Colic lymph node (tissue), 1 donor: ENCODE measurements around the genes SUPT20HL1, MAGEB4 and TAB3.

DNA sequence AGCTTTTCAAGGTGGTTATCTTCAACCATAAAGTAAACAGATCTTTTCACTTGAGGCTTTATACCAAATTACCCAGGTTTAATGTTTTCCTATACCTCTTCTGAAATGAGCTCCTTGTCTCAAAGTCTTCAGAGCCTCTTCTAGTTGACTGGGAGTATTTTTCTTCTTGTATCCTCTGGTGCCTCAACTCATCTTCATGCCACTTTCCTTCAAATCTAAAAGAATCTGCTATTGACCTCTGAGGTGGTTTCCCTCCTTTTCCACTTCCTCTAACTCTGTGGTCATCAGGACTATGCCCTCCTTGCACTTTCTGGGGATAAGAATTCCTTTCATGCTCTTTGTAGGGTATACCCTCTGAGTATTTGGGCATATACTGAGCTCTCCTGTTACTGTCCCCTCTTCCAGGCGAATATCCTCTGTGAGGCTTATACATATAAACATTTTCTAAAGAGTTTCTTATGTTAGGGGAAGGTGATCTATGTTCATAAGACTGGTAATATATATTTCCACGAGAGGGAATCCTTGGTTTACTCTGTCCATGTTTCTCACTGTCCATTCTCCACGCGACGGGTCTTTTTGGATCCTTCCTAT is 24.8 kb downstream of the BCLAF3 start:
- PRO-cap, result no peak

- PRO-cap, result unidirectional peak, plus-strand start at chrX:20265189; bidirectional peak, plus-strand start at chrX:20265404, minus-strand start at chrX:20265299
Measured at GRCh38 chrX:20265106-20265955, 1.4 kb downstream of the RPS6KA3 start.

DNA sequence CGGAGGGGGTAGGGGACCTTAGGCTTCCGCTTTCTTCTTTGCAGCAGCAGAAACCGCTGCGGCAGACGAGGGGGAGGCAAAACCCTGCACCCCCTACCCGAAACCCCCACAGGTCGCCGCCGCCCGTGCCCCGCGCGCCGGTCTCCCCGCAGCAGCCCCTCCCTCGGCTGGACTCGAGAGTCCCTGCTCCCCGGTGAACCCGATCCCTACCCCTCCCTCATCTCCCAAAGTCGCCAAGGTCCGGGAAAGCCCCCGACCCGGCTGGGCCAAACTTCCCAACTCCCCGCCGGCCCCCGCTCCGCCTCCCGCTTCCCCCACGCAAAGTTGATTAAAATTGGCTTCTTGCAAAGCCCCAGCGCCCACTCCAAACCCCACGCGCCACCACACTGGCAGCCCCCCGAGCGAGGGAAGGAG is 746 bp downstream of the RPS6KA3 start:
- PRO-cap, result no peak

GRCh38 chrX:20375014-20375633 is 108.4 kb upstream of the RPS6KA3 start:
- PRO-cap, result unidirectional peak, minus-strand start at chrX:20375311

GRCh38 chrX:20514519-20514781 is 247.7 kb upstream of the RPS6KA3 start:
- PRO-cap, result no peak

GRCh38 chrX:21926811-21927220 is 13.7 kb upstream of the SMS start:
- PRO-cap, result no peak

DNA sequence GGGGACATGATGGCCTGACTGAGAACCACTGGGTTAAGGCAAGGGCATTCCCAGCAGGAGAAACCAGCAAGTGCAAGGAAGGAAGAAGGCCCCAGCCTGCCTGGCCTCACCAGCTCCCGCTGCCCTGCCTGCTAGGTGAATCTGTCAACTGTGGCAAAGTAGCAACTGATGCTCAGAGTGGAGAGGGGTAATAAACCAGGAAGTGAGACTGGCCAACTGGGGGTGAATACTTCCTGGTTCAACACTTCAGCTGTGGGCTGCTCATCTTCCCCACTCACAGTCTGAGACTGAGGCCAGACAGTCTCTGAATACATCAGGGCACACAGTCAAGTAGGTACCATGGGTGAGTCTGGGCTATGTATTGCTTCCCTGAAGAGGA is 34.3 kb downstream of the SAT1 start:
- PRO-cap, result bidirectional peak, plus-strand start at position 279 of the sequence, minus-strand start at position 143 of the sequence

GRCh38 chrX:23879592-23879988 is 28.1 kb downstream of the APOO start:
- PRO-cap, result no peak

DNA sequence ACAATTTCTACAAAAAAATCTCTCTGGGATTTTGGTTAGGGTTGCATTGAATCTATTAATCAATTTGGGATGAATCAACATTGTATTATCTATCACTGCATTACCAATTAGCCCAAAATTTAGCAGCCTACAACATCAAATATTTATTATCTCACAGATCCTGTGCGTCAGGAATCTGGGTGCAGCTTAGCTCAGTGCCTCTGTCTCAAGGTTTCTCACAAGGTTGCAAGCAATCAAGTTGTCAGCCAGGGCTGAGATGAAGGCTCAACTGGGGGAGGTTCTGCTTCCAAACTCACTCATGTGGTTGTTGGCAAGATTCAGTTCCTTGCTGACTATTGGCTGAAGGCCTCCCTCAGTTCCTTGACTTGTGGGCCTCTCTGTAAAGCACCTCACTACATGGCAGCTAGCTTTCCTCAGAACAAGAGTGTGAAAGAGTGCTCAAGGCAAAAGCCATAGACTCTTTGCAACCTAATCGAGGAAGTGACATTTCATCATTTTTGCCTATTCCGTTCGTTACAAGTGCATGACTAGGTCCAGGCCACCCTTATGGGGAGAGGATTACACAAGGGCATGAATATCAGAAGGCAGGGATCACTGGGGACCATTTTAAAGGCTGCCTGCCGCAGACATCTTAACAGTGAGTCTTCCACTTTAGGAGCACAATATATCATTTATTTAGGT is 51.9 kb downstream of the CXorf58 start:
- PRO-cap, result no peak

DNA sequence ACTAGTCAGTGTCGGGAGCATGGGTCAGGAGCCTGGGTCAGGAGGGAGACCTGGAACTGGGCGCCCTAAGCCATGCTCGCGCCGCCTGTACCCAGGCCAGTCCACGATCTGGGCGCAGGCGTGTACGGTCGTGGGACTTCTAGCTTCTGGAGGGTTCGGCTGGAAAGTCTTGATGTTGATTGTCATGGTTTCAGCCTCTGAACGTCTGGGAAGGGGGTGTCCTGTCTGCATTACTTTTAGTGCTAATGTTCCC is 281 bp downstream of the EIF2S3 start:
- PRO-cap, result no peak

GRCh38 chrX:24067742-24068271 is 13.1 kb downstream of the EIF2S3 start:
- PRO-cap, result no peak

DNA sequence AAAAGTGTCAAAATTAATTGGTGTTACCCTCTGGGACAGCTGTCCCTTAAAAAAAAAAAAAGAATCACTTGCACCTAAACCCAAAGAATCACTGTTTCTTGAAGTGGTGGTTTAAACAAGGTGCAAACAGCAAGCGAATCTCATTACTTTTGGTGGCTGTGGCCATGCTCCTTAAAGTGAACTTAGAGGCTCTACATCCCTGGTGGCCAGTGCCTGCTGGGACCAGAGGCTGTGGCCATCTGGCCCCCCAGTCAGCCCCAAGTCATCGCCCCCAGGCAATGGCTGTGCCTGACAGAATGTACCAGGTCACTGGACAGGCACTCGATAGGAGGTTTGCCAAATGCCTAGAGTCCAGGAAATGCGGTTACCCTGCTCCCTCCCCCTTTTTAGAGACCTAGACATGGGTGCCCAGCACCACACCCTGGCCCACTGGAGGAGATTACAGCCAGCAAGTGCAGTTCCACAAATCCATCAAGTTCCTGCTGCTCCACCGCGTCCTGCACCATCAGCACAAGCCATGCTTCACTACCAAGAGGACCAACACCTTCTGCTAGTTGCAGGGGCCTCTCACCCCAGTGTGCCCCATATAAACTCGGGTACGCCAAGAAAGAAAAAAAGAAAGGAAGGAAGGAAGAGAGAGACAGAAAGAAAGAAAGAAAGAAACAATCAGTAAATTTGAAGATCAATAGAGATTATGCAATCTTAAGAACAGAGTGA is 16.3 kb upstream of the ZFX start:
- PRO-cap, result no peak

GRCh38 chrX:24179214-24179845 is 29.8 kb downstream of the ZFX start:
- PRO-cap, result no peak

- PRO-cap, result no peak
Measured at GRCh38 chrX:24360324-24360923, at the start of gene SUPT20HL1. SUPT20HL1 (plus strand) TSS chrX:24360639.

GRCh38 chrX:24662683-24663087 is 15.5 kb upstream of the PCYT1B start:
- PRO-cap, result no peak

- PRO-cap, result no peak
Measured at GRCh38 chrX:24763090-24763595, 69.4 kb downstream of the POLA1 start.

DNA sequence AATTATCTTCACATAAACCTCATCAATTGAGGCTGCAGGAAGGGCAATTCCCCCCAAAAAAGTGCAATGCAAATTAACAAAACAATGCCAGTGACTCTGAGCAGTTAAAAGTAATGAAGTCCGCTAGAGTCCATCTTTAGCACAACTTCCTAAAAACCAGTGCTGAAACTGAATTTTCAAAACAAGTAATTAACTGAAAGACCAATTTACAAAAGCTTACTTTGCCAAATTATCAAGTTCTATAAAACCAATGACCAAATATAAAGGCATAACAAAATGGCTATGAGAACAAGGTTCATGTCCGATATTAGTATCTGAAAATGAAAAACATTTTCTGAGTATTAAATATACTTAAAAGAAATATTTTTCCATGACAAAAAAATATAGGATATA is 309.1 kb downstream of the PPP4R3C start:
- PRO-cap, result unidirectional peak, plus-strand start at position 118 of the sequence

- PRO-cap, result no peak
Measured at GRCh38 chrX:27996176-27996485, 14.9 kb upstream of the DCAF8L1 start.

DNA sequence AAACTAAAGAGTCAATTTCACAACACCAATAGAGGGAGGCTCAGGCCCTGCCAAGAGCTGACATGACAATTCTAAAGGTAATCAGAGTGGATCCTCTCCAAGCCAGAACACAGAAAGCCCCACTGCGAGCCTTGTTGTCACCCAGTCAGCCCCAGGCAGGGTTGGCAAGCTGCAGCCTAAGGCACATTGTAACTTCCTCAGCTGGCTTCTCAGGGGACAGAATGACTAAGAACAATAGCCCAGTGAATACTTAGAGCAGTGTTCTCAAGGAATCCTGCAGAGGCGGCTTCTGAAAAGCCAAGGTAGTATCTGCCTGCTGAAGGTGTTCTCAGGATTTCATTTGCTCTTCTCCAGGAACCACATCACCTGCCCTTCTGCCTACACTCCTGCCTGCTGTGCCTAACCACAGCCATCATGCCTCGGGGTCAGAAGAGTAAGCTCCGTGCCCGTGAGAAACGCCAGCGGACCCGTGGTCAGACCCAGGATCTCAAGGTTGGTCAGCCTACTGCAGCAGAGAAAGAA is at the start of gene MAGEB4:
Gene MAGEB4, plus strand, starts transcription at position 279 of the 522 bp plus-strand sequence.
- PRO-cap, result no peak

DNA sequence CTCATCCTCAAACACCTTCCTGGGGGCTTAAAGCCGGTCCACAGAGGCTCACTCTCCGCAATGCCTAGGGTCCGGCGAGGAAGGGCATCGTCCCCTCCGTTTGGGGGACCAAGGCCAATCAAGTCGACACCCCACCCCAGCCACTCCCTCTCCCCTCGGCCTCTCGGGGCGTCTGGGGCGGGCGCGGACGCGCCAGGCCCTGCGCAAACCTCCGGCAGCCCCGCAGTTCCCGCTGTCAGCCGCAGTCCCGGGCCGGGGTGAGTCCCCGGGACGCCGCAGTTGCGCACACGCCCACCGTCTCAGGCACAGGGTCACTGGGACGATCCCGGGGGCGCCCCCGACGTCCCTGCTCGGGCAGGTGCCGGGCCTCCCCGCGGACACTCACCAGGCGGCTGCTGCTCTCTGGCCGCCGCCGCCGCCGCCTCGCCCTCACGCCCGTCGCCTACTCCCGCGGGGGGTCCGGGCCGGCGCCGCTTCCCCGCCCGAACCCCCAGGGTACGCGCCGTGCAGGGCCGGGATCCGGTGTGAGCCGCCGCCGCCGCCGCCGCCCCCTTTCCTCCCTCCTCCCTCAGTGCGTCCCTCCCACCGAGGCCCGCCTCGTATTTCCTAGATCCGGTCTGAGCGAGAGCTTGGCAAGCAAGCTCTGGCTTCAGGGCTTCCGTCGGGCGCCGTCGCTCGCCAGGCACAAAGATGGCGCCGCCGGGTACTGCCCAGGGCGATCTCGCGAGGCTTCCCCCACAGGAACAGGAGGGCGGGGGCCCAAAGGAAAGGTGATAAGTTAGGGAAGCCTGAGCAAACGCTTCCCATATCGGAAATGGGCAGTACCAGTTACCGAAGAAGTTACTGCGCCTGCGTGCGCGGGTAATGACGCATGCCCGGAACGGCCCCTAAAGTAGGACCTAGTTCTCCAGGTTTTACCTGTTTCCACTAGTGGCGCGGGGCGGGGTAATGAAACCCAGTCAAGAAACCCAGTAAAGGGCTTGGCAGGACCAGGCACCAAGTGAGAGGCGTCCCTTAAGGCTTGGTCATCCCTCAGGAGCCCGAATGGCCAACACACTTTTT is at the start of gene TAB3:
Gene TAB3, minus strand, starts transcription at position 526 of the 1,062 bp plus-strand sequence.
- PRO-cap, result bidirectional peak, plus-strand start at position 930 of the sequence, minus-strand start at position 526 of the sequence